Occipital lobe (tissue), 2 donors: ENCODE measurements around a stretch of chr12.

- RAMPAGE, long total RNA = no peak
Measured at GRCh38 chr12:113089269-113089899, 32.9 kb downstream of the DTX1 start.

DNA sequence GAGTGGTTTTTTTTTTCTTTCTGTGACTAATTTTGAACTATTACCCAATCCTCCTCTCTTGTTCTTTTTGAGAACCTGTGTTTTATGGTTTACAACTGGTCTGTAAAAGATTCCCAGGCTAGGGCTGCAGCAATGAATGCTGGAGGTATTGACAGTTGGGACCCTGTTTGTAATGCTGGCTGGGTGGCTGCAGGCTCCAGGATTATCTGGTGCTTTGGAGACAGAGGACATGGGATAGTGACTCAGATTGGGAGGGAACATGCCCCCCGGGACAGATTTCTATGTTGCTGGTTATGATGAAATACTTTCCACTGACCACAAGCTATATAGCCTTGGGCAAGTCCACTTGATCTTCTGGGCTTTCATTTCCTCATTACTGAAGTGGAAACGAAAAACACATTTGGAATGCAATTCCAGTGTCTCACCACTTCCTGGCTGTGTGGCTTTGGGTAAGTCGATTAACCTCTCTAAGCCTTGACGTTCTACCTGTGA lies 6.0 kb downstream of the IQCD start:
- RAMPAGE, long total RNA = no peak

GRCh38 chr12:113268579-113269068 lies 47.4 kb downstream of the TPCN1 start:
- RAMPAGE, long total RNA = no peak

- RAMPAGE, long total RNA = no peak
Measured at GRCh38 chr12:113291027-113292136, 43.5 kb downstream of the SLC8B1 start.

DNA sequence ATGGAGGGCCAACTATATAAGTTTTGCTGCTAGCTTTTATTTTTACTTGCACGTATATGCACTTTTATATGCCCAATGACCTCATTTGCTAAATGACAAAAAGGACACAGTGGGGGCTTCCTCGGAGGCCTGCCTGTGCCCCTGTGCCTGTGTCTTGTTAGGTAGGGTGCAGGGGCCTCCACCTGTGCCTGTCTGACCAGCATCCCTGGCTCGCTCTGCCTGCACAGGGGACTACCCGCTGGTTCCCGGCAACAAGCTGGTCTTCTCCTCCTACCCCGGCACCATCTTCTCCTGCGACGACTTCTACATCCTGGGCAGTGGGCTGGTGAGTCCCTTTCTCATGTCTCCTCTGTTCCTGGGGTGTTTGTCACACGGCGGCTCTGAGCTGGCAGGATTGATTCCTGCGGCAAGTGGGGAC lies 22.1 kb downstream of the PLBD2 start:
- RAMPAGE, long total RNA = no peak

DNA sequence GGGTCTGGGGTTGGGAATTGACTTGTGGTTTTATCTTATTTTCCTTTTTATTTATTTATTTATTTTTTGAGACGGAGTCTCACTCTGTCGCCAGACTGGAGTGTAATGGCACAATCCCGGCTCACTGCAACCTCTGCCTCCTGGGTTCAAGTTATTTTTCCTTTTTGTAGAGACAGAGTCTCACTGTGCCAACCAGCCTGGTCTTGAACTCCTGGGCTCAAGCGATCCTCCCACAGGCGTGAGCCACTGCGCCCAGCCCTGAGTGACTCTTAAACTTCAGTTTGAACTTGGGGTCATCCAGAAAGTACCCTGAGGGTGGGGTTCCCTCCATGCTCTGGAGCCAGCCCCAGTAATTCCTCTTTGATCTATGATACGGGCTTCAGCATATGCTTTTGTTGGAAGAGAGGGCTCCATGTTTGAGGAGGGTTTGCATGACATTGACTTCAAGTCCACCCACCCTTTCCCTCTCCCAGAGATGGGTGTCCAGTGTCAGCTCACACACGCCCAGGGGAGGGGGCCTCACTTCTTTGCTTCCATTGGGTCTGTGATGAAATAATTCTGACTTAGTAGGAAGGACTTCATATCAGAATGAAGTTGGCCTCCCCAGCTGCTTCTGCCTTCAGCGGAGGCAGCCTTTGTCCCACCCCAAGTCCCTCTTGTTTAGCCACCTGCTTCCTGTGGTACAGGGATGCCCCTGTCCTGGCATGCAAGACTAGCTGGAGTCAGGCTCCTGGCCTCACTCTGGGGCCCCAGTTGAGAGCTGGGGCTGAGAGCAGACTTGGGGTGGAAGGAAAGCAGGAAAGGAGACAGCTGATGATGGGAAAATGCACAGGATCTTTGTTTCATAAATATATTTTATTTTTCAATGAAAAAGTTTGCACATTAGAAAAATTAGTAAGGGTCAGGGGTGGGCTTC lies 11.8 kb downstream of the SDS start:
- RAMPAGE, long total RNA = no peak

- RAMPAGE, long total RNA = no peak
Measured at GRCh38 chr12:113773232-113773971, 192.7 kb downstream of the RBM19 start.

DNA sequence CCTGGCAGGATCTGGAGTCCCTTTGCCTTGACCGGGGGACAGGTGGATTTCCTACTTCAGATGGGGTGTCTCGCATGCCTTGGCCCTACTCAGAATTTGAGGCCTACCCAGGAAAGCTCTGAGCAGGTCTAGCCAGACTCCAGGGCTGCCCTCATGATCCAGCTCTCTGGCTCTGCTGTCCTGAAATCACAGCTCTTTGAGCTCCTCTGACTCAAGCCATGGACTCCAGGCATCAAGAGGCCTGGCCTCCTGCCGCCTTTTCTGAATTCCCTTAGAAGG lies 116.0 kb downstream of the RBM19 start:
- RAMPAGE, long total RNA = no peak

- RAMPAGE, long total RNA = no peak
Measured at GRCh38 chr12:114335146-114335557, 70.8 kb downstream of the TBX5 start.

GRCh38 chr12:114682012-114682668 lies 1.8 kb downstream of the TBX3 start:
- RAMPAGE, long total RNA = no peak

- RAMPAGE, long total RNA = no peak
Measured at GRCh38 chr12:114903212-114903411, 219.1 kb upstream of the TBX3 start.

- RAMPAGE, long total RNA = no peak
Measured at GRCh38 chr12:115004504-115004919, 320.5 kb upstream of the TBX3 start.

- RAMPAGE, long total RNA = no peak
Measured at GRCh38 chr12:115624114-115624623, 653.3 kb downstream of the MED13L start.

DNA sequence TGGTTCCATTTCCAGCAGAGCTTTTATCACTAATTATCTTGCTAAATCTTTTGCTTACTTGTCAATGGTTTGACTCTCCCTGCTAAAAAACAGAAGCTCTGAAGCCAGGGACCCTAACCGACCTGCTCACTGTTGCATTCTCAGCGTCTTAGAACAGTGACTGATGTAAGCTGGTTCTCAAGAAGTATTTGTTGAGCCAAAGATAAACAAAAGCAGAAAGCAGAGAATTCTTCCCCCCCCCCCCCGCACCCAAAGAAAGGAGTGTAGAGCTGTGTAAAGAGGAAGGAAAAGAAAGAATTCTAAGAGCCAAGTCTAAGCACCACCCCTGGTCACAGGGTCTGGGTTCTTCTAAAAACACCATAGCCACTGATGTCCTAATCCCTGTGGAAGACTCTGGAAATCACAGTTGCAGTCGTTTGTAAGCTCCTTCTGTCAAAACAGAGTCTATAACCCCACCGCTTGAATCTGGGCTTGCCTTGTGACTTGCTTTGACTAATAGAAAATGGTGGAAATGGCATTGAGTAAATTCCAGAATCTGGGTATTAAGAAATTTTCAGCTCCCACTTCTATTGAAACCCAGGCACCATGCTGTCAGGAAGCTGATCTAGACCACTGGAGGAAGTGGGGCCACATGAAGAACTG lies 385.7 kb downstream of the MED13L start:
- RAMPAGE, long total RNA = no peak

- RAMPAGE, long total RNA = no peak
Measured at GRCh38 chr12:115943474-115943980, 334.0 kb downstream of the MED13L start.

GRCh38 chr12:116064711-116065175 lies 212.8 kb downstream of the MED13L start:
- RAMPAGE, long total RNA = no peak

GRCh38 chr12:116202107-116203444 lies 74.9 kb downstream of the MED13L start:
- RAMPAGE, long total RNA = no peak

DNA sequence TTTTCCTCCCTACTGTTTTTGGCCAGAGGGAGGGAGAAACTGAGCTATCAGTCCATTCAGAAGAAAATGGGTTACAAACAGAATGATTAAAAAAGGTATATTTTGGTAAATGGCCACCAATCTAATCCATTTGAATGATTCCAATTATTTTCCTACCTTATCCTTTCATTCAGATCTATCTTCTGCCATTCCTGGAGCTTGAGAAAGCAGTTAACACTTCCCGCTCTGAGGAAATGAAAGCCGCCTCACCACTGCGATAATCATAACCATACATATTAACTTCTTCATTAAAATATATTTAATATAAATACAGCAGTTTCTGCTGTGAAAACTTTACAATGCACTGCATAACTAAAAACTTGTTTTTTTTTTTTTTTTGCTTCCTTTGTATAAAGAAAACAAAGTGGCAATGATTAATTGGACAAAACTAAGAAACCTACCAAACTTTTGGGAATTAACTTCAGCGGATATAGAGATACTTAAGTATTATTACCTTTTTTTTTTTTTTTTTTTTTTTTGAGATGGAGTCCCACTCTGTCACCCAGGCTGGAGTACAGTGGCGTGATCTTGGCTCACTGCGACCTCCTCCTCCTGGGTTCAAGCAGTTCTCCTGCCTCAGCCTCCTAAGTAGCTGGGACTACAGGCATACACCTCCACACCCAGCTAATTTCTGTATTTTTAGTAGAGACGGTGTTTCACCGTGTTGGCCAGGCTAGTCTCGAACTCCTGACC lies 71.7 kb downstream of the MED13L start:
- RAMPAGE, long total RNA = no peak

GRCh38 chr12:116274690-116275324 lies 2.7 kb downstream of the MED13L start:
- RAMPAGE, long total RNA = no peak

GRCh38 chr12:116278507-116278795 lies 958 bp upstream of the MED13L start:
- RAMPAGE, long total RNA = no peak